Neural cell (in vitro differentiated cells): ENCODE measurements around the gene SART3.

- RAMPAGE, long total RNA, result no peak
Observed at GRCh38 chr12:108340096-108340504, 989 bp upstream of the CMKLR1 start.

DNA sequence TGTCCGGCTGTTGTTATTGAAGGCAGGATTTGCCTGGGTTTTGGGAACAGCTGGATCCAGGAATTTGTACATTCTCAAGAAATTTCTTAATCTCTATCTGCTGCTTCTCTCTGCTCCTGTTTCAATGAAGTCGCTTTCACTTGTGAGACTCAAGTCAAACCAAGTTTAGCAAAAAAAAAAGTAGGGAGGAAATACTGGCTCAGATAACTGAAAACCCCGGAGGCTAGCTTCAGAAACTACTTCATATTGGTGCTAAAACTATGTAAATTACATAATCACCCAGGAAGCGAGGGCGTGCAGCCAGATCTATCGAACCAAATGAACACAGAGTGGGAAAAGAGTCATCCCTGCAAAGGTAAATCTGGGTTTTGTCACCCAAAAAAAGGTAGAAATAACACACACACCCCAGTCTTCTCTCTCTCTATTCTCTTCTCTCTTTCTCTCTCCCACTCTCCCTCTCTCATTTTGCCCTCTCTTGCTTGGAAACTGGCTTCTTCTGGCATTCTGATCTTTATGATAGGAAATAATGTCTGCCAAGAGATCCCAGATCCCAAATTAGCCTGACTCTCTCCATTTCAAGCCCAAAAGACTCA, 68.2 kb upstream of the FICD start:
- RAMPAGE, long total RNA, result no peak

- RAMPAGE, long total RNA, result start-site peak on the minus strand at chr12:108561152-108561175, 734 and 2,699 reads in 2 replicates
Observed at GRCh38 chr12:108560225-108561359, at the start of gene SART3. Gene SART3 (minus strand): TSS chr12:108561173.

DNA sequence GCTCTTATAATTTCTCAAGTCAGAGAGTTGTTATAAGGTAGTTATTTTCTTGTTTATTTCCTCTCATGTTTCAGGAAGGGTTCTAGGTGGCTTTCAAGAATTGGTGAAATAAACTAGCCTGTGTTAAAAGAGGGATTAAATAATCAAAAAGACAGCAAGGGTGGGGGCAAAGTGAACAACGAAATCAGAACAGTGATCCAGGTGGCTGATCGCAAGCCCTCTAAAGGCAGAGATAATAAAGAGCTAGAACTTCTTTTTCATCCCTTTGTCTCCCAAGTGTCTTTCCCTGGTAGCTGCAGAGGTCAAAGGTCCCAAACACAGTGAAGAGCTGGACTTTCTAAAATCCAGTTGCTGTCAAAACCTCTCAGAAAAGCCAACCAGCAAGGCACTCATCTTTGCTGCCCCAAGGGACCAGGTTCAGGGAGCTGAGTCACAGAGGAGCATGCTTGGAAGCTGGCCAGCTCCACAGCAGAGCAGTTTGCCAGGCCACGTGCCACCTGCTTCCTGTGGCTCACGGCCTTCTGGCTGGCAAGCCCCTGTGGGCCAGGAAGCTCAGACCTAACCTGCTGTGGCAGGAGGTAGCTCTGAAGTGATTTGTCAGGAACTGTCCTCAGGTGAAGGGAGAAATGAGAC, 3.4 kb downstream of the ISCU start:
- RAMPAGE, long total RNA, result no peak

DNA sequence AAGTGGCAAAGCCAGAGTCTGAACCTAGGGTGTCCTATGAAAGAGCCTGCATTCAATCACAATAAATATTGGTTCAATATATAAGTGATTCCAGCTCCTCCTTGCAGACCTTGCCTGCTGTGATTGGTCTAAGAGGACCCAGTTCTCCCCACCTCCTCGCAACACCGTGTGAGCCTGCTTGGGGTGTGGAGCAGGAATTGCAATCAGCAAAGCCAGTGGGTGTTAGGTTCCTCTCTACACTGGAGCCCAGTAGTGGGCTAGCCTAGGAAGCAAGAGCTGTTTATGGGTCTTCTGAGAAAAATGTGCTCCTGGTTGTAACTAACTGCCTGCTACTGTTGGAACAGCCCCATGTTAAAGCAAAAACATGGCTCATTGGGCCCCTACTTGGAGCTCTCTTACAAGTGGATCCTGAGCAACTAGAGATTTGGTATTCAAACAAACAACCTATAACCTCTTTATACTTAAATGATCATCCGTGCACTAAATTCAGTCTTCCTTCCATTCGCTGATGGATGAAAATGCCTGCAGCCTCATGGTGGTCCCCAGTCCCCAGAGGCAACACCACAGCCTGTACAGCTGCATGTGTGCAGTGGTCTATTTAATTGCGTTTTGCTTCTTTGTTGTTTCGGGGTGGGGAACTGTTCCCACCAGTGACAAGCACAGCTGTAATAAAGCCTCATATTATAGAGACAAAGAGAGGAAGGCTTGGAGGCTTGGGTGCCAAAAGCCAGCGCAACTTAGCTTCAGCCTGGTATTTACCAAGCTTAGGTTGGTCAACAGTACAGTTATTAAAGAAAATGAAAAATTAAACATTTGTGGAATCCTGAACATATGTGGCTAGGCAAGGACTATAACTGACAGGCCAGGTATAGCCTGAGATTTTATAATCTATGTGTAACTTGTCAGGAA, 3.8 kb upstream of the SELPLG start:
- RAMPAGE, long total RNA, result no peak

GRCh38 chr12:108643599-108644323, 10.1 kb upstream of the SELPLG start:
- RAMPAGE, long total RNA, result no peak

GRCh38 chr12:108646277-108646788, 12.6 kb upstream of the SELPLG start:
- RAMPAGE, long total RNA, result no peak

DNA sequence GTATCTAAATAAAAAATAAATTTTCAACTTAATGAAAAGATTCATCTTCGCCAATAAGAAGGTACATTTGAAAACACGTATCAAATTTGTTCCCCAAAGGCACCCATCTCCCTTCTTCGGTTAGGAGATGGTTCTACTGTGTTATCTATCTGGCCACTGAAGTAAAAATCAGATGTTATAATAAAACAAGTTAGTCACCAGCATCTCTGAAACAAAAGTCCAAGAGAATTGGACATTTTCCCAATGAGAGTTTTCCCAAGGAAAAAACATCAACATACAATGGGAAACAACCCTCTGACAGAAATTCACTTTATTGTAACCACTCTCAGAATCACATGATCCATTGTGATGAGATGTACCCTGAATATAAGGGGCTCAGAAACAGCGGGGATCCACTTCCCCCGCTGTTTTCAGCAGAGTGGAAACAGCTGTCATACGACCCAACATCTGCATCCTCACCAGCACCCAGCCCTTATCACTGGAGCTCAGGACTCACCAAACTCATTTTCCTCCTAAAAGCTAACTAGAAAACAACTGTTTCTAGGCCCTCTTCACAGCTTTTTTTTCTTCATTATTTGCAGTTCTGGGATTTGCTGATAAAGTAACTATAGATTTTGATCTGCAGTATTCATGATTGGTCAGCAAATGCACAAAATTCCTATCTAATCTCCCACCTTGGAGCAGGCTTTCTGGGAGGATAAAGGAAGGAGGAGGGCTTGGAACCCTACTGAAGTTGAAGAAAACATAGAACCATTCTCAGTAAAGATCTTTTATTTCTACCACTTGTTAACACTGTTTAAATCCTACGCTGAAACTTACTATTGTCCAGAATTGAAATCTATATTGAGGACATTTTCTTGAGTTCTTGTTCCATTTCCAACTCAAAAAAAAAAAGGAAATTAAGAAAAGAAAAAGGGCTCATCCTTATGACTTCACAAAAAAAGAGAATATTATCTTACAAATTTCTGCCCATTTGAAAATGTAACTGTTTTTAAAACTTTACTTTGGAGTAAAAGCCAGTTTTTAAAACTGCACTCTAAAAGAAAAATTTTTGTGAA, 31.2 kb downstream of the CORO1C start:
- RAMPAGE, long total RNA, result no peak

GRCh38 chr12:108724346-108724724, 7.0 kb downstream of the CORO1C start:
- RAMPAGE, long total RNA, result no peak

- RAMPAGE, long total RNA, result no peak
Observed at GRCh38 chr12:108784212-108784559, 52.9 kb upstream of the CORO1C start.

DNA sequence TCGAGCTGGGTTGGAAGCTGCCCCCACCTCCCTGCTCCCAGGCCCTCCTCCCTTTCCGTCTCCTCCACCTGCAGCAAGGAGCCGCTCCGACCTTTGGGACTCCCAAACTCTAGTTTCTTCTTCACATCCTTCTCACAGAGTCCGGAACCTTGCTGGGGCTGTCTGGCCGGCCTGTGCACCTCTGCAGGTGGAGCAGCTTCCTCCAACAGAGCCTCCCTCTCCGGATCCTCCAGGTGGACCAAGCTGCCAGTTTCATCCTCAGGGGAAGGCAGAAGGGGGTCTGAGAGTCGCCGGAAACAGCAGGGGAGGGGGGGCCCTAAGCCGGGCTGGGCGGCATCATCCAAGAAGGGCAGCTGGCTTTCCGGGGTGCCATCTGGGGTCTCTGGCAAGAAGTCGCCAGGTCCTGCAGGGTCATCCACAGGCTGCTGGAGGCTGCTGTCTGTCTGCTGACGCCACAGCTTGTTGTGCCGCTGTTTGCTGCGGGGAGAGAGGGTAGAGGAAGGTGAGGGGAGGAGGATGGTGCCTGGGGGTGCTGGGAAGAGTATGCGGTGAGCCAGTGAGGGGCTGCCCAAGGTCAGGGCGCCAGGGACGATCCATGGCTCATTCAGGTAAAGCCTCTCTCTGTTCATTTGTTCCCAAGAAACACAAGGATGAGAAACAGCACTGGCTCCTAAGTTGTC, 61.2 kb upstream of the CORO1C start:
- RAMPAGE, long total RNA, result no peak

GRCh38 chr12:108804316-108805203, 52.8 kb downstream of the SSH1 start:
- RAMPAGE, long total RNA, result no peak

DNA sequence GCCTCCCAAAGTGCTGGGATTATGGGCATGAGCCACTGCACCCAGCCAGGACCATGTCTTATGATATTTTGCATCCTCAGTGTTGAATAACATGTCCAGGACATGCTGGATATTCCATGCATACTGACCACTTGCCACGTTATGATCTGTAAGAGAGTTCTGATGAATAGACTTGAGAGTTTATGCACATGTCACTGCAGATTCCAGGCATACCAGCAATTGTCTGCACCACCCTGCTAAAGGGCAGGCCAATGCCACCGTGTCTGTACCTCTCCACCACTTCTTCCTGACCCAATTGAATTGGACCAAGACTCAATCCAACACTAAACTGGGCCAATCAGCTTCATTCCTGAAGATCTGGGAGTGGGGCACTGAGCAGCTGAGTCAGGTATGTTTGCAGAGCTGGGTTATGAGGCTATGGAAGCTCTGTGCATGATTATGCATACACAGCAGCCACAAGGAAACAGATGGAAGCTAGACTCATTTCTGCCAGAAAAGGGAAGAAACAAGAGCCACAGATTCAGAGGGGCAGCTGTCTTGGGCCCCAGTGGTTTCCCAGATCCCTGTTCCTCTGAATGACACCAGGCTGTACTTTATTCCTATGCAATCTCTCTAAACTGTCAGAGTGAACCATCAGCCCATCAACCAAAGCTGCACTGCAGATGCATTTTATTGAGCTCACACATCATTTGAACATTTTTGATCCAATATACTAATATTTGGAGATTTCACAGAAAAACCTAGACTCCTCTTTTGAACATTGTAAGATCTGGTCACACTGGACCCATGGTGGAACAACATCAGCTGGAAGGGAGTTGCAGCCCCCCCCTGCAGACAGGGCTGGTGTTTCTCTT, 28.0 kb downstream of the DAO start:
- RAMPAGE, long total RNA, result no peak

DNA sequence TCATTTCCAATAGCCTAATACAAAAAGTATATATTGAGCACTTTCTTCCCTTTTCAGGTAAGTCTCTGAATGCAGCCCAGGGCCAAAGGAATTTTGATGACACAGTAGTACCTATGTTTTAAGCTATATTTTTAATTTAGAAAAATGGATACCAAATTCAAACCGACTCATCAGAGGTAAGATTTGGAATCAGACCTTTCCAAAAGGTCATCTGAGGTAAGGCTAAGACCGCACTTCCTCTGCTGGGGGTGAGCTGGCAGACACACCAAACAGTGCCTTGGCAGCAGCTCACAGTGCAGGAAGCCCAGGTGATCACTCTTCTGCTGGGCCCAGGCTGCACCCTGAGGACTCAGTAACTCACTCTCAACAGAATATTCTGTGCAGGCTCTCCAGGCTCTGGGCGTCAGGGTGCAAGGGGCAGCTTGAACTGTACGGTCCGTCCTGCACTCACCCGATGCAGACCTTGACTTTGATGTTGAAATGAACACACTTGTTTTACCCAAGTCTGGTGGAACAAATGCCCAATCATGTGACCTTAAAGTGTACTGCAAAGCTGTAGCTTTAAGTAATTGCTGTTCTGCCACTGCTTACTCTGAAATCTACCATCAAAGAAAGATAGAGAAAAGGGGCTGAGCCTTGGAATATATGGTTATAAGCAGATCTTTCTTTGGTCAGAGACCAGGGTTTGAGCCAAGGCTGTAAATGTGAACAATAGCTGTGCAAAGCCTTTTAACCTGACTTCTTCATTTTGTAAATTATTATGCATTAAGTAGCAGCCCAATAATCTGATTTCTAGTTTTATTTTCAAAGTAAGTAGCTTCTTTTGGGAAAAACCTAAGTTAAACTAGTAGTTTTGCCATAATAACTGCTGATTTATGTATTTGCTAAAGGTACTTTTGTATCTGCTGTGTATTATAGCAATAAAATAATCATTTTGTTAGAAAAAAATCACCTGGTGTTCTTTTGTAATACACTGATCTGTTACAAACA, 5.9 kb downstream of the ALKBH2 start:
- RAMPAGE, long total RNA, result no peak

GRCh38 chr12:109196863-109197929, 80.8 kb downstream of the ACACB start:
- RAMPAGE, long total RNA, result no peak

DNA sequence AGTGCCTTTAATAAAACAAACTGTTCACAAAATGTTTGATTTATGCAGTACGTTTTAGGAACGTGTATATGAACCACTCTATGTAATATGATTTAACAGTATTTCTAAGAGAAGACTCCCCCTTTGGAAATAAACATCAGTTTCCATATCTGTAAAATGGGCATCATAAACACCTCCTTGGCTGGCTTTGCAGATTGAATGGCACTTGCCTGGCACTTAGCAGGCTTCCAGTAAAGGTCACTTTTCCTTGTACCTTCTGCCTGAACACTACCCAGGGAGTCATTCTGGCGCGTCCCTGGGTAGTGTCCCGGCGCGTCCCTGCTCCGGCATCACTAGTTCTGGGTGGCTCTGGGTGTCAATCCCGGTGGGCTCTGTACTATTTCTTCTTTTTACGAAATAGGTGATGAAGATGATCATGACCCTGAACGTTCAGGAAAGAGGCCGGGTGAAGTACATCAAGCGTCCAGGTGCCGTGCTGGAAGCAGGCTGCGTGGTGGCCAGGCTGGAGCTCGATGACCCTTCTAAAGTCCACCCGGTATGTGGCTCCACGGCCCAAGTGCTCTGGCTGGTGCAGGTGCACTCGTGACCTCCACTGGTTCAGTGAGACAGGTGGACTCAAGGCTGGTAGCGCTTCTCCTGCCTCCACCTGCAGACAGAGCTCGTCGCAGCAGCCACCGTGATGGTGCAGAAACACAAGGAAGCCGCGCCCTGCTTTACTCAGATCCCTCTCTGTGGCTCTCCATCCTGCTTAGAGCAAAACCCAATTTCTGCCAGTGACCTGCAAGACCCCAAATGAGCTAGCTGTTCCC, 85.0 kb downstream of the ACACB start:
- RAMPAGE, long total RNA, result no peak

DNA sequence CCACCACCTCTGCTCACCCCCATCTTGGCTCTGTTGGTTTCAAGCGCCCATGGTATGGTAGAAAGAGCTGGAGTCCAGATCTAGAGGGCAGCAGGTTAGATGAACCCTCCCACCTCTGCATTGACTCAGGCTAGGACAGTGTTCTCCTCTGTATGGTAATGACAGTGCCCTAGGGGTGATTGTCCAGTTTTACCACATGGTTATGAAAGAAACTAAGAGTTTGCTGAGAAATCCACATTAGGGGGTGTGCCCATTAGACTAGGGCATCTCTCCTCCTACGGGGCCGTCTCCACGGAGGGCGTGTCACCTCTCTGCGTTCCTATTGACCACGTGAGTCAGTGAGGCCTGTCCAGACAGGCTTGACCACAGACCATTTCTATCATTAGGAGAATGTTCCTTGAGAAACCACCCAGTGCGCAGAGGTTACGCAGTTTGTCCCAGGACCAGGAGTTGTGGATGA, 8.2 kb downstream of the MVK start:
- RAMPAGE, long total RNA, result no peak

DNA sequence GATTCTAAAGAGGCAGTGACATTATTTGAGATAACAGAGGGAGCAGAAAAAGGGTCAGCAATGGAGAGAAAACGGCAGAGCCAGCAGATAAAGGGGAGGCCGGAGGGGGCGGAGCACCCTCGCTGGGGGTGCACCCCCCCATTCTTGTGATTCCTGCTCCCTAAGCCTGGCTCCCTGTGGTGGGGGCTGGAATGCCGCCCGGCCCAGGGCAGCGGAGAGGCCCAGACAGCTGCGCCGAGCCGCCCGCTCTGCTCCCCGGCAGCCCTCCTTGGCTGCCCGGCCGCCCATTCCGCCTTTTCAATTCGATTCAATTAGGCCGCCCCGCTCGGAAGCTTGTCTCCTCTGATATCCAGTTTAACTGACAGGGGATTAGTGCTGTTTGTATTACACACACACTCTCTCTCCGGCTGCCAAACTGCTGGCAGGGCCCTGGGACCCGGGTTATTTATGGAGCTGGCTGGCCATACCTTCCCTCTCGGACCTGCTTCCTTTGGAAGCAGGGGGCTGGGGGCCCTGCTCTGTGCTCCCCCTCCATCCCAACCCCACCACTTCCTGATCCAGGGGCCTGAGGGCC, 33.0 kb downstream of the MVK start:
- RAMPAGE, long total RNA, result no peak

GRCh38 chr12:109714773-109715157, 1.1 kb downstream of the FAM222A start:
- RAMPAGE, long total RNA, result no peak

DNA sequence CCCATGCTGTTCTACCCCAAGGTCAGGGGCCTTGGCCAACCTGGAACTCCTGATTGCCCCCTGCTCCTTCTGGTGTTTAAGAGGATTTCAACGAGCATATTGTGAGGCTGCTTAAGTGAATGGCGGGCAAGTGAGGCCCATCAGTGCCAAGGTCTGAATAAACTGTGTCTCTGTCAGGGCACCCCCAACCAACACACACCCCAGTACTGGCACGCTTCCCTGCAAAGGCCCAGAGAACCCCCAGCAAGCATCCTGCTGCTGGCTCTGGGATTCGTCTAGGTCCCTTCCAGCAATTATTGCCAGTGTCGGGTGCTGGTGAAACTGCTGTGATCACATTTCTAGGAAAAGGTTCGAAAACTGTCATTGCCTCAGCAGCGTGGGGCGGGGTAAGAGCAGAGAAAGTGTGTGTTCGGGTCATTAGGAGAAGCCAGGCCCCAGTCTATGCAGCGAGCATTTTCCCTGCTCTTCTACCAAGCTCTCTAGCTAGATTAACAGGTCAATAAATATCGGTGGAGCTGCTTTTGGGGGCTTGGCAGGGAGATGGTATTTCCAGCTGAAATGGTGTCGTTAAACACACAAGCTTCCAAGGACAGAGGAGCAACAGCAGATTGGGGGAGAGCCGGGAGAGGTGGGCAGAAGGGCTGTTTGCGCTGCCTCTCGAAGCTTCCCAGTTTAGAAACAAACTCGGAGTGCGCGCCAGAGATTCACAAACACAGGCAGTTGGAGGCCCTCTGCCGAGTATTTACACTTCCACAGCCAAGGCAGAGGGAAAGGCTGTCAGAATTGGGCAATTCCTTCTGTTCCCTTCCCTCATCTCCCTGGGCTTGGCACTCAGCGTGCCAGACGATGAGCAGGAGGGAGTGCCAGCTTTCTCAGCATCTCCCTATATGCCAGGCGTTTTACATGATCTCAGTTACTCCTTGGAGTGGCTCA, 2.6 kb downstream of the FAM222A start:
- RAMPAGE, long total RNA, result no peak